Placental epithelial cell (primary cell): Measurements from ENCODE around the gene SLCO6A1.

DNA sequence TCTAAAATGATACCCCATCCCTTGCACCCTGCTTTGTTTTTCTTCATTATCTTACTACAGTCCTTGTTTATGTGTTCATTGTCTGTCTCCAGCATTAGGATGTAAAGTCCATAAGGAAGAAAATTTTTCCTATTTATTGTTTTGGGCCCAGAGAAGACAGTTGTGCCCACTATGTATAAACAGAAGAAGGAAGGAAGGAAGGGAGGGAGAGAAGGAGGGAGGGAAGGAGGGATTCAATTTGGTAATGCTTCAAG, 29.6 kb downstream of the RGMB start:
- CAGE, long polyA plus RNA: no peak

- CAGE, long polyA plus RNA: no peak
Measured at GRCh38 chr5:98883001-98883679, 45.7 kb downstream of the CHD1 start.

DNA sequence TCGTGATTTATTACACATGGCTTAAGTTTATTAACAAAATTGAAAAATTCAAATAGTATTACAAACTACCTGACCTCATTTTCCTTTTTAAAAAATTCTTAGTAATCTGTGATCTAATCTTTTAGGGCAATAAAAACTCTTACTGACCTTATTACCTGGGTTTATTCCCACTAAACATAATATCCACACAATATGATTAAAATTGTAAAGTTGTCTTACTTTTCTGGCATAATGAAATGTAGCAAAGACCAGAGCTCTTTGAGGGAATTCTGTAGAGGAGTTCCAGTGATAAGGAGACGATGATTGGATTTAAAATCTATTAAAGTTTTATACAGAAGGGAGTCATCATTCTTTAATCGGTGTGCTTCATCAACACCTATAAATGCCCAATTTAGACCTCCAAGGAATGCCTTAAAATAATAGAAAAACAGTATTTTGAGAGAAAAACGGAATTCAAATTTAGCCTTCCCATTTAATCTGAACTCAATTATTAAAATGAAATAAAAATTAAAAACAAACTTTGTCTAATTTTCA, 35.5 kb downstream of the CHD1 start:
- CAGE, long polyA plus RNA: no peak

GRCh38 chr5:98909060-98910383, 19.3 kb downstream of the CHD1 start:
- CAGE, long polyA plus RNA: no peak

DNA sequence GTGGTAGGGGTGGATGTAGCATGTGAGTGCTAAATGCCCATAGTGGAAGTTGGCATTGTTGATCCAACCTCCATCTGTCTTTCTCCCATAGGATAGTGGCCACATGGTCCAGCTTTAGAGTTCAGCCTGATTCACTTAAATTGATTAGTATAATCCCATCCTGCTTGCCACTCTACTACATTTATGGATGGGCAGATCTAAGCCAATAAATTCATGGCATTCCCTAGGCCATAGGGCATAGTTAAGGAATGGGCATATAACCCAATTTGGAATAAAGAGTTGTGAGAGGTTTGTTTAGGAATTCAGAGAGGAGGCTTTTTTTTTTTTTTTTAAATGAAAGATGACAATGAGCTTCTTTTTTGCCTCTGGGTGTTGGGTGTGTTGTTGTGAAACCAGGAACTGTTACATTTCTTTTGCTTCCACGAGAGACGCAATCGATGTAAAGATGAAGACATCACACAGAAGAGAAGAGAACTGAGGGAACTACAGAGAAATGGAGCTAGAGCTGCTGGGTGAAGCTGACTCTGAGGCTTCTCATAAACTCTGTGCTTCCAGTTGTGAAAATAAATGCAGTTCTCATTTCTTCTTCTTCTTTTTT, 12.5 kb upstream of the CHD1 start:
- CAGE, long polyA plus RNA: no peak

DNA sequence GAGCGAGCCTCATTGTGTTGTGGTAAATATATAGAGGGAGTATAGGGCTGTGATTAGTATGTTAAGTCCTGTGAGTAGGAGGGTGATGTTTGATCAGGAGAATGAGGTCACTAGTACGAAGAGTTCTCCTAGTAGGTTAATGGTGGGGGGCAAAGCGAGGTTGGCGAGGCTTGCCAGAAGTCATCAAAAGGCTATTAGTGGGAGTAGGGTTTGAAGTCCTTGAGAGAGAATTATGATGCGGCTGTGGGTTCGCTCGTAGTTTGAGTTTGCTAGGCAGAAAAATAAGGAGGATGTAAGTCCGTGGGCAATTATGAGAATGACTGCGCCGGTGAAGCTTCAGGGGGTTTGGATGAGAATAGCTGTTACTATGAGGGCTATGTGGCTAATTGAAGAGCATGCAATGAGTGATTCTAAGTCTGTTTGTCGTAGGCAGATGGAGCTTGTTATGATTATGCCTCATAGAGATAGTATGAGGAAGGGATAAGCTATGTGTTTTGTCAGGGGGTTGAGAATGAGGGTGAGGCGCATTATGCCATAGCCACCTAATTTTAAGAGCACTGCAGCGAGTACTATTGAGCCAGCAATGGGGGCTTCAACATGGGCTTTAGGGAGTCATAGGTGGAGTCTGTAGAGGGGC, 485.9 kb upstream of the FAM174A start:
- CAGE, long polyA plus RNA: no peak

GRCh38 chr5:102498565-102499275, at the start of gene SLCO6A1:
TSS of gene SLCO6A1 (minus strand) at chr5:102499001.
- CAGE, long polyA plus RNA: no peak

DNA sequence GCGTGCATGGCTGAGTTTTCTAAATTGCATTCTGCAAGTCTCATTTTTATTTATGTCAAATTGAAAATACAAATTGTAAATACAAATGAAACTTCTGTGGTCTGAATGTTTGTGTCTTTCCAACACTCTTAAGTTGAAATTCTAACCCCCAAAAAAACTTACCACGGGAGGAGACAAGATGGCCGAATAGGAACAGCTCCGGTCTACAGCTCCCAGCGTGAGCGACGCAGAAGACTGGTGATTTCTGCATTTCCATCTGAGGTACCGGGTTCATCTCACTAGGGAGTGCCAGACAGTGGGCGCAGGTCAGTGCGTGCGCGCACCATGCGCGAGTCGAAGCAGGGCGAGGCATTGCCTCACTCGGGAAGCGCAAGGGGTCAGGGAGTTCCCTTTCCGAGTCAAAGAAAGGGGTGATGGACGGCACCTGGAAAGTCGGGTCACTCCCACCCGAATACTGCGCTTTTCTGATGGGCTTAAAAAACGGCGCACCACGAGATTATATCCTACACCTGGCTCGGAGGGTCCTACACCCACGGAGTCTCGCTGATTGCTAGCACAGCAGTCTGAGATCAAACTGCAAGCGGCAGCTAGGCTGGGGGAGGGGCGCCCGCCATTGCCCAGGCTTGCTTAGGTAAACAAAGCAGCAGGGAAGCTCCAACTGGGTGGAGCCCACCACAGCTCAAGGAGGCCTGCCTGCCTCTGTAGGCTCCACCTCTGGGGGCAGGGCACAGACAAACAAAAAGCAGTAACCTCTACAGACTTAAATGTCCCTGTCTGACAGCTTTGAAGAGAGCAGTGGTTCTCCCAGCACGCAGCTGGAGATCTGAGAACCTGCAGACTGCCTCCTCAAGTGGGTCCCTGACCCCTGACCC, 83.8 kb upstream of the PAM start:
- CAGE, long polyA plus RNA: no peak

DNA sequence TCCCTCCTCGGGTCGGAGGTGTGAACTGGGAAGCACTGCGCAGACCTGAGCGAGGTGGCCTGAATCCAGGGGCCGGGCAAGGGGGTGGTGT, 739 bp upstream of the PAM start:
- CAGE, long polyA plus RNA: no peak

- CAGE, long polyA plus RNA: no peak
Measured at GRCh38 chr5:102865546-102866401, 110.7 kb downstream of the PAM start.

DNA sequence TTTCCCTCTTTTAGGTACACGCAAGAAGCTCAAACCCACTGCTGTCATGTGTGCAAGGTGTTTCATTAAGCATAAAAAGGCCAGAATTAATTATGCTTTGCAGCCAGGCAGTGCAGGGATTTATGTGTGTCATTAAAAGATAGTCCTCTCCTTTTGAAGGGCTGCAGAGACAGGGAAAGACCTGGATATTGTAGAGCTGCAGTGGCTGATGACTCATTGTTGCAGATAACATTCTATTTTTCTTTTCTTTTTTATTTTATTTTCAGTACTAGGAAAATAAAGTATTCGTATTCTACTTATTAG, 112.9 kb downstream of the PAM start:
- CAGE, long polyA plus RNA: no peak

DNA sequence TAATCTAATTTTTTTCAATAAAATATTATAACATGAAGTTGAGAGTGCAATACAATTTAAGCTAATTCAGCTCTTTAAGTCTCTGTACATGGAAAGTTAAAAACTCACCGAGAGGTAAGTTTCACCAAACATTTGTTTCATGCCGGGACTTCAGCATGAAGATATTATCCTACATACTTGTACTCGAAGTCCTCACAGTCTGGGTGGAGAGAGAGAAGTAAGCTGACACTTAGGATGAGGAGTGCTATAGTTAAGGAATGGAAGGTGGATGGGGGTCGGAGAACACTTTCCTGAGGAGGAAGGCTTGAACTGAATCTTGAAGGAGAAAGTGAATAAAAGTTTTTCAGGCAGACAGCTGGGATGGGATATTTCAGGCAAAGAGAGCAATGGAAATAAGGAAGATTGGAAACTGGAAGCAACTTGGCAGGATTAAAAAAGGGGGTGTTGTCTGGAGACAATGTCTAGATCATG, 167.0 kb downstream of the PAM start:
- CAGE, long polyA plus RNA: no peak

- CAGE, long polyA plus RNA: no peak
Measured at GRCh38 chr5:103111620-103112041, 8.3 kb downstream of the GIN1 start.

DNA sequence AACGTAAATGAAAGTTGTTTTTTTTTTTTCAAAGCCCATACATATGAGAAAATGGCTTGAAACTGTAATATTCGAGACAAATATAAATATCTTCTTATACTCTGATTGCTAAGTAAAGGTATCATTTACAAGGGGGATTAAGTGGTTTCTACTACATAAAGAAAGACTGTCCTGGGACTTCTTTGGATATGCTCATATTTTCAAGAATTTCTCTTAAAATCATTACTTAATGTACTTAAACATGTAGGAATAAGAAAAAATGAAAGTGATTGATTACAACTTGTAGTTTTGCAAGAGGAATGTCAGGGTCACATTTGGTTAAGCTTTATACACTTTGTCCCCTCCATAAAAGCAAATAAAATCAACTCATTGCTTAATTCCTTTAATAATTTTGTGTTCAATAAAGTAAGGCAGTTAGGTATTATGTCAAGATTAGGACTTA, 1.2 kb downstream of the GIN1 start:
- CAGE, long polyA plus RNA: no peak

DNA sequence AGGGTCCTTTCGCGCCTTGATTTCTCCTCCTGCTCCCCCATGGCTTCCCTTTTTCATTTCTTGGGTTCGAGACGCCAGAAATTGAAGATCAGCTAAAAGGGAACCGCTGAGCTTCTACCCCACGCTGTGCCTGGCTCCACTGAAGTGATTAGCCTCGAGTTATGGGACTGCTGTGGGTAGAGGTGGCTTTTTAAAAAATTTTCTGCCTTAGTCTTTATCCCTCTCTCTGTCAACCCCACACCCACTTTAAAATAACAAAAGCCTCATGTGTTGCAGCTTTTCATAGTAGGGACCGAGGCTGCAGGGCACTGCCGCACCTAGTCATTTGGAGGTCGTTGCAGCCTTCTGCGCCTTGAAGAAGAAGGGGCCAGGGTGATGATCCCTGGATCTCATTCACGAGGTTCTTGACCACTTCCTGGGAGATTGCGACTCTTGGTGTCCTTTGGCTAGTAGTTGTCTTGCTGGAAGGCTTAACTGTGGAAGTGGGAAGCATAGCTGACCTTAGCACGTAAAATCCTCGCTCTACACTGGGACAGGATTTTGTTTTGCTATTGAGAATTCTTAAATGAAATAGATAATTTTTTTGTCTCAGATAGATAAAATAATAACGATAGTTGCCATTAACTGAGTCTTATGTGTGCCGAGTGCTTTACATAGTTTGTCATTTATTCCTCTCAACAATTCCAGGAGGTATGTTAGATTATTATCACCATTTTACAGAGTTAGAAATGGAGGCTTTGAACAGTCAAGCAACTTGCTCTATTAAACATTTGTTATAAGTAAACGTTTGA, 761 bp downstream of the PPIP5K2 start:
- CAGE, long polyA plus RNA: no peak

GRCh38 chr5:103561431-103561955, 1.1 kb downstream of the NUDT12 start:
- CAGE, long polyA plus RNA: no peak

GRCh38 chr5:107466056-107466828, 204.5 kb downstream of the EFNA5 start:
- CAGE, long polyA plus RNA: no peak

GRCh38 chr5:107562179-107563056, 108.3 kb downstream of the EFNA5 start:
- CAGE, long polyA plus RNA: no peak

DNA sequence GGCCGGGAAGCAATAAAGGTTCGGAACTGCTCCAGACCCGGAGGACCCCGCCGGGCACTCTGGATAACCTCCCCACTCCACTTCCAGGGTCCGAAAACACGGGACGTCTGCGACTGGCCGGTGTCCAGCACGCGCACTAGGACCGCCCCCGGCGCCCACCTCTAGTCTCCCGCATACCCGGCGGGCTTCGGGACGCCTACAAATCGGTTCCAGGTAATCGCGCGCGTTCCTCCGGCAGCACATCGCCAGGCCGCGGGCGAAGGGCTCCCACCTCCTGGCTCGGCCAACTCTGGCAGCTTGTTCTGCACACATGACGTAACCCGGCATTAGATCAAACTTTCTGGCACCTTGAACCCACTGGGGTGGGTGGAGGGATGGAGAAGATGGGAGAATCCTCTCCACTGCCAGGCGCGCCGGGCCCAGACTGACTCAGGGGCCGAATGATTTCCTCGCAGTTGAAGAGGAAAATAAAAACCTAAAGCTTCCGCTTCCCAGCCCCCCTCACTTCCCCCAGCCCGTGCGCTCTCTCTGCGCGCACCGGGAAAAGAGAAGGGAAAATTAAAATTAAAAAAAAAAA, 1.2 kb downstream of the EFNA5 start:
- CAGE, long polyA plus RNA: no peak

DNA sequence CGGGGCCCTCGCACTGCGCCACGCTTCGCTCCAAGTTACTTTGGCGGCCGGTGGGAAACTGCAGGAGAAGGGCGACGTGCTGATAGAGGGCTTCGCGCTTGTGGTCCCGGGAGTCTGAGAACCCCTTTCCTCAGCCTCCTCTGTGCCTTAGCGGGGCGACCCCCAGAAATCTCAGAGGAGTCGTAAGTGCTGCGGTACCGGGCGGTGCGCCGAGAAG, 325 bp upstream of the EFNA5 start:
- CAGE, long polyA plus RNA: no peak